BJ (cell line): ENCODE measurements around a stretch of chr15.

DNA sequence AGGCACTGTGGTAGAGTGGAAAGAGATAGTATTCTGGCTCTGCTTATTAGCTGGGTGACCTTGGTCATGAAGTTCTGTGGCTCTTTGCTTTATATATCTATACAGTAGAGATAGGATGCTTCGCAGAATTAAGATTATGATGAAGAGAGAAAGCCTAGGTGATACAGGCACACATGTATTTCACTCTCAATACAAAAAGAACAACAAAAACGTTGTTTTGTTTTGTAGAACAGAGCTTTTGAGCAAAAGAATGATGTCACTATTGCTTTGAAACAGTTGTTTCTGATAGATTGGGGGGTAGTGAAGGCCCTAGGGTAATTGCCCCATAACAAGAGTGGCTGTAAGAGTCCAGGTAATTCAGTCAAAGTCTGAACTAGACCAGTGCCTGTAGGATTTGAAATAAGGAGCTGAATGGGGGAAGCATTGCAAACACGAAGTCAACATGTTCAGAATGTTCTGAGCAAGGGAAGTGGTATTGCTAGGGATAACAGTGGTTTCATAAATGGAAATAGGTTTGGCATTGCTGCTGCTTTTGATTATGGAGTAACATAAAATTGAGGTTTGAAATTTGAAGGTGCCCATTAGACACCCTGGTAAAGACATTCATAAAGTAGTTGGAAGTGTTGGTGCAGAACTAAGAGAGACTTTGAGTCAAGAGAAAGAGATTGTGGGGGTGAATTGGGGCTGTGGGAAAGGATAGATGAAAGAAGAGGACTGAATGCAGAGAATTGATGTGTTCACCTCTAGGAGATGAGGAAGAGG, 188.4 kb downstream of the AKAP13 start:
- CAGE, long polyA plus RNA: no peak
- RRBS: no CpG with 5 or more reads among the region's 3 CpGs

DNA sequence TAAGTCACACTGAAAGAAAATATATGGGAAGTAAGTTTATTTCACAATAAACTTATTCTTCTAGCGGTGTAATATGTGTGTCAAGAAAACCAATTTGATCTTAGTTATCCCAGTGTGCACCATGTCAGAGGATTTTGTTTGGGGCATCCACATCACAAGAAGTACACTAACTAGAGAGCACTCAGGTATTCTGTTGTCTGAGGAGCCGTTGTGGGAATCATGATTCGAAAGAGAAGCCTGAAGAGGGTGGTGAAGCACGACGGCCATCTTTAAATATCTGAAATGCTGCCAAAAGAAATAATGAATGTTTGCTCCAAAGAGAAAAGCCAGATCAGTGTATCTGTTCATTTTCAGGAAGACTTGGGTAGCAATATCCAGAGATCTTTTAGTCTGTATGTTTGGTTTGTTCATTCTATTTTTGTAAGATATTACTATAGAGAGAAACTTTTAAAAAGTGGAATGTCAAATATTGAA, 180.7 kb downstream of the KLHL25 start:
- CAGE, long polyA plus RNA: no peak
- RRBS: no CpG with 5 or more reads among the region's 5 CpGs

DNA sequence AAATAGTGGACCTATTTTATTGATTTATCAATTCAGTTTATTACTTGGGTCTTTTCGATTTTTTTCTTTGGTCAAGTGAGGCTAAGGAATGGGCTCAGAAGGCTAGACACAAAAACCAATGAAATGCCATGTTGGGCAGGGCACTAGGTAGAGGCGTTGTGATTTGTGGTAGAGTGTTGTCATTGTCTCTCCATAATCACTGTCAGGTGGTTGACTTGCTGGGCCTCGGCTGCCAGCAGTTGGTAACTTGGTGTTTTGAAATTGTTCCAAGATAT, 173.7 kb downstream of the KLHL25 start:
- CAGE, long polyA plus RNA: no peak
- RRBS: no CpG with 5 or more reads among the region's 3 CpGs

- CAGE, long polyA plus RNA: no peak
- RRBS: no CpG with 5 or more reads among the region's 7 CpGs
Observed at GRCh38 chr15:85702218-85702876, 92.4 kb downstream of the KLHL25 start.

DNA sequence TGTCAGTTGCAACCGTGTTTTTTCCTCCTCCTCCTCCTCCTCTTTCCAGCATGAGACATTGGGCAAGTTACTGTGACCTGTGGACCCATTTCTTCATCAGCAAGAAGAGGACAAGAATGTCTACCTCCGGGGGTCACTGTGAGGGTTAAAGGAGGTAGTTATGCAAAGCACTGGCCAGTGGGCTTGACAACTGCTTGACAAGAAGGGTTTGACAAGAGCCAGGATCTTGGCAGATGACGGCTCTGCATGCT, 37.2 kb downstream of the KLHL25 start:
- CAGE, long polyA plus RNA: no peak
- RRBS: no CpG with 5 or more reads among the region's 3 CpGs

GRCh38 chr15:85792468-85793265, 2.1 kb downstream of the KLHL25 start:
- CAGE, long polyA plus RNA: no peak
- RRBS: no CpG with 5 or more reads among the region's 18 CpGs

DNA sequence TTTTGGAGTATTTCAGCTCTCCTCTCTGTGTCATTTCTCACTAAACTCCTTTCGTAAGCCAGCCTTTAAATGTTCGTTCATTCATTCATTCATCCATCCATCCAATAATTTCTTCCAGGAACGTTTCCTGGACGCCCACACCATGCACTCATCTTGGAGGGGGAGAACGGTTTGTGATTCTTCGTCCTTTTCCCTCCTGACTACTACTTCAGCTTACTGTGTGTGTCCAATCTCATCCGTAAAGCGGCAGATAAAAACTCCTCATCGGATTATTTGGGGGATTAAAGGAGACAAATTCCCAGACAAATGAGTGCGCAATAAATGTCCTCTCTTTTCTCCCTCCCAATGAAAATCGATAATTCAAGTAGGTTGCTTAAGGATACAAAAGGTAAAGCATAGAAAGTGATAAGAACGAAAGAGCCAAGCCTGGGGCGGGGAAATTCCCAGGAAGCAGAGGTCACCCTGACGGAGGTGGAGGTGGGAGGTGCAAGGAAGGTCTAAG, 735 bp upstream of the KLHL25 start:
- CAGE, long polyA plus RNA: no peak
- RRBS: no CpG with 5 or more reads among the region's 14 CpGs

DNA sequence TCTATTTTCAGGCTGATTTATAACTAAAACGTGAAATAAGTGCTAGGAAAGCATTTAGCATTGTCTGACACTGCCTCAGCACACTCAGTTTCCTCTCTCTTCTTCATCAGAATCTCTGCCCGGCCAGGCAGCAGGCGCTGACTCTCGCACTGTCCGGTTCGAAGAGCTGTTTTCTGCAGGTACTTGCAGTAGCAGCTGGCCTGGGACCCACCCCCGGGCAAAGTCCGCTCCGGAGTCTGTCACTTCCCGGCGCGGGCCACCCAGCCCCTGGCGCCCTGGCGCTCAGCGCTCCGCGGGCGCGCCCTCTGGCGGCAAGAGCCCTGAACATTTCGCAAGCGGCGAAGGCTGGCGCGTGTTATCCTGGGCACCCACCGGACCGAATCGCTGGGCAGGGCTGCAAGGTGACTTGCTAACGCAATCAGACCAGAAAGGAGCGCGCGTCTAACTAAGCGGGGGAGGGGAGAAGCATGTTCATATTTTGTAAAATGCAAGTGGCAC, 45.8 kb upstream of the KLHL25 start:
- CAGE, long polyA plus RNA: no peak
- RRBS: 2% methylated on average over 3 of the region's 33 CpGs

DNA sequence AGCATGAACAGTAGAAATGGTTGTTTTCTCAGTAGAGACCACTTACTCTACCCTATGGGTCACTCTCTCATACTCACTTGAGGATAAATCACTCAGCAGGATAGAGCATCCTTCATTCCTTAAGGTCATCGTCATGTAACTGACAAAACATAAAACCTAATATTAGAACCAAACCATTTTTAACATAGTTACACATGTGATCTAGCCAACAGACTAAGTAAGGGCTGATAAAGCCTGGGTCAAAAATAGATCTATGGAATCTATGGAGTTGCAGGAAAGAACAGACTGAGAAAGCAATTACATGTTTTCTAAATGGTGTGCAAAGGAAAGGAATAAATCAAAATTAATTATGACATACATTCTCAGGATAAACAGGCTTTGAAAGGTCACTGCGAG, 769.0 kb downstream of the NTRK3 start:
- CAGE, long polyA plus RNA: no peak
- RRBS: no CpG with 5 or more reads among the region's 2 CpGs

DNA sequence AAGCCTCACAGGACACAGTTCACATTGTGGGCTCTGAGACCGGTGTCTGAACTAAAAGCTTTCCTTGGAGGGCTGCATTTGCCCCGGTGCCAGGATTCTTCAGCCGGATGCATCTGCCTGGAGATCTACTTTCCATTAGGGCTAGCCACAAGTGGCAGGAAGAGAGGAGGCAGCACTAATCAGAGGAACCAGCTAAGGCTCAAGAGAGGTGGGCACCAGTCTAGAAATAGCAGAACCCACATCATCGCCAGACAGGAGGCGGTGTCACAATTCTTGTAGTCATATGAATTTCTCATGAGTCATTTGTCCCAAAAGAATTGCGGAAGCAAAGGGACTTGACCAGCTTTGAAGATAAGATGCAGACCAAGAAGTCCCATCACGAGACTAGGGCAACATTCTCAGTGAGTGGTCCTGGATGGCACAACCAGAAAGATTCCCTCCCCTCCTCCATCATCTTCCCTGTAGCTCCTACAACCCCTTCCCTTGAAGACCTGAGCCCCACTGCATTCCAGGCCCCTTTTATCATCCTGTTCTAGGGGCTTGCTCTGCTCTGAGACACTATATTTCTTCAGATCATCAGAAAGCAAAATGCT, 353.5 kb downstream of the NTRK3 start:
- CAGE, long polyA plus RNA: no peak
- RRBS: 88% methylated on average over 1 of the region's 7 CpGs

DNA sequence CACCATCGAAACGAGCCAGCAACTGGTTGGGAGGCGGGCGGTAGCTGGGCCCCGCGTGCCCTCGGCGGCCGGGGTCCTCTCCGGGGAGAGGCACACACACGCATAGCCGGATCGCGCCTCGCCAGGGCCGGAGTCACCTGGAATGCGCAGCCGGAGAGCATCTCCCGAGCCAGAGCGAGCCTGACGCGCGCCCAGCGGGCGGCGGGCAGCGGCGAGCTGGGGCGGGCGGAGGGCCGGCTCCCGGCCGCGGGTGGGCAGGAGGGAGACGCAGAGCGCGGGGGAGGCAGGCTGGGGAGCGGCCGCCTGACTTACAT, 988 bp downstream of the NTRK3 start:
- CAGE, long polyA plus RNA: no peak
- RRBS: 5% methylated on average over 4 of the region's 39 CpGs

- CAGE, long polyA plus RNA: no peak
- RRBS: 7% methylated on average over 6 of the region's 14 CpGs
Observed at GRCh38 chr15:88603956-88604251, 17.2 kb upstream of the AEN start.

DNA sequence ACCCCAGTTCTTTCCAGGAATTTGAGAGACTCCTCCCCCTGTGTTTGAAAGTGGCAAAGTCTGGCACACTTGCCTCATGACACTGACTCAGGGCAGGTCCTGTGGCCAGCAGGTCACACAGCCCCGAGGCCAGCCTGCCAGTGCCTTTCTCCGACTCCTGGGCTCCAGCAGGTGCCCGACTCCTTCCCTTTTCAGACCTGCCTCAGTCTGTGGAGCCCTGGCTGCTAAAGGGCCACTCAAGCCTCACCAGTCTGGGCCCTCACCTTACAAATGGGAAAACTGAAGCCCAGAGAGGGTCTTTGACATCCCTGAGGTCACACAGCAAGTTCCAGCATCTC, 10.0 kb downstream of the ISG20 start:
- CAGE, long polyA plus RNA: no peak
- RRBS: no CpG with 5 or more reads among the region's 3 CpGs

GRCh38 chr15:88695786-88696054, 56.9 kb downstream of the ISG20 start:
- CAGE, long polyA plus RNA: no peak
- RRBS: no CpG with 5 or more reads among the region's 7 CpGs

DNA sequence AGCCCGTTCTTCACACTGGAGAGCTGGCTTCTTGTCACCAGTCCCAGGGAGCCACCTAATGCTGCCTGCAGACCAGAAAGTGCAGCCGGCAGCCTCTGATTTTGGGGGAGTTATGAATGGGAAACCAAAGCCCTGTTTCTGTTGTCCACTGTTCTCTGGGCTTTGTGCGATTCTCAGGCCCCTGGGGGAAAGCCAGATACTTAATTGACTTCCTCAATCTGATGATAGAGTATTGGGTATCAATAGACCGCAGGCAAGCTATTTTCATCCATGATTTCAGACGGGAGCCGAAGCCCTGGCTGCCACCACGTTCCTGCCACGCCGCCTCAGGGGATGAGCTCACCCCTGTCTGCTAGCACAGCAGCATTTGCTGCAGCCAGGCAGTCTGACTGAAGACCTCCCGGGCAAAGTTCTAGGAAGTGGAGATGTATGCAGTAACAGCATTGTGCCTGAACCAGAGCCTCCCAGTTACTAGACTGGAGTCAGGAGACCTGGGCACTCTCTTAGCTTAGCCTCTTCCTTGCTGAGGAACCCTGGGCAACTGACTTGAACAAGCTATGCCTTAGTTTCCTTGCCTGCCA, 69.8 kb downstream of the ISG20 start:
- CAGE, long polyA plus RNA: no peak
- RRBS: no CpG with 5 or more reads among the region's 10 CpGs

DNA sequence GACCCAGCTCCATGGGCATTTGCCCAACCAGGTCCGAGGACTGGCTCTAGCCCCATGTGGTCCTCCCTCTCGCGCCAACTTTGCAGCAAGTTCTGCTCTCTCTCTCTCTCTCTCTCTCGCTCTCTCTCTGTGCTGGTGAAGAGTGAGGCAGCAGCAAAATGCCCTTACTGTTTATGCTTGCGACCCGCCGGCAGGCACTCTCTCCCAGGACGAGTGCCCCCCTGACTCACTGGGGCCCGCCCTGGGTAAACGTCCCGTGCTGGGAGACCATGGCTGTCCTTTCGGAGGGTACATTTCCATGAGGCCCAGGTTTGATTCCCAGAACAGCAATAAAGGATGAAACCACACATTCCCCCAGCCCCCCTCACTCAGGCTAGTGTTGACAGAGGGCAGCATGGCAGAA, 78.0 kb downstream of the ISG20 start:
- CAGE, long polyA plus RNA: no peak
- RRBS: no CpG with 5 or more reads among the region's 12 CpGs

DNA sequence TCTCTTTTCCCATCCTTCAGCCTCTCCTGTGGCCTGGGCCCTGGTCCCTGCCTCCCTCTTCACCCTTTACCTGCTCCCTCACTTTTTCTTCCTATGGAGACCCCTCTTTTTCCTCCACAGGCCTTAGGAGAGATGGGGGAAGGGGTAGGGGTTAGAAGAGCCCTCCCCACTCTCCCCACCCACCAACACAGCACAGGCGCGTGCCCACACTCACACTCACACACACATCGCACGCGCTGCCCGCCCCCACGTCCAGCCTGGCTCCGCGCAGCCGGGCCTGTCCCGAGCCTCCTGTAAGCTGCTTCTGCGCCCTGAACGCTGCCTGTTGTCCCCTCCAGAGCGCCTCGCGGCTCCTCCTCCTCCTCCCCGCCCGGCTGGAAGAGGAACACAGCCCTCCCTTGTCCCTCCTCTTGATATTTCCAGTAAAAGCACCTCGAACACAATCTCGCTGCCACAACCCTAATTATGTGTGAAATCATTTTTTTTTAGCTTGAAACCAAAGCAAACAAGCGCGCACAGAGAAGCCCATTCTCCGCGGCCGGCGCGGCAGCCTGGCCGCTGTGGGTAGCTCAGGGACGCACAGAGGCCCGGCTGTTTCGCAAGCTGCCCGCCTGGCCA, 33.8 kb upstream of the ACAN start:
- CAGE, long polyA plus RNA: no peak
- RRBS: 4% methylated on average over 15 of the region's 32 CpGs

- CAGE, long polyA plus RNA: no peak
- RRBS: no CpG with 5 or more reads among the region's 21 CpGs
Observed at GRCh38 chr15:88909712-88910932, 3.1 kb downstream of the MFGE8 start.

GRCh38 chr15:89051685-89052424, 36.4 kb upstream of the ABHD2 start:
- CAGE, long polyA plus RNA: no peak
- RRBS: no CpG with 5 or more reads among the region's 4 CpGs

GRCh38 chr15:89096459-89097236, 8.4 kb downstream of the ABHD2 start:
- CAGE, long polyA plus RNA: no peak
- RRBS: no CpG with 5 or more reads among the region's 6 CpGs